ENCODE results near the genes CGB5 and PRMT1.

DNA sequence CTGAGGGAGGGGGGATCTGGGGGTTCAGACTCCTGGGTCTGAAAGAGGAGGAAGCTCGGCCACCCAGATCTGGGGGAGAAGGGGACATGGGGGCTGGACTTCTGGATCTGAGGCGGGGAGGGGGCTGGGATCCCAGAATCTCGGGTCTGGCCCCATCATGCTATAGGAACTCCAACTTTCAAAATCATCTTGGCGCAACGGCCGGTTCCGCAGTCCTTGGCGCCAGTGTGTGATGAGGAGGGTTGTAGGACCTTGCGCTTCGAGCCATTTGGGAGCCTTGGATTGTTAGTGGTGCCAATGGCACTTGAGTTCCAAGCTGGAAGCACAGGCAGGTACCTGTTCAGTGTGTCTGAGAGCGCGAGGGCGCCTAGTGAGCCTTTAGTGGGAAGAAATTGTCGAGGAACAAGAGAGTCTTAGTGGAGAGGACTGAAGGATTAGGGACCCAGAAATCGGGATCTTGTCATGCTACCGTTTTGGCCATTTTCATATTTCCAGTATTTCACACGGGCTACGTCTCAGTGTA, 384 bp downstream of the RUVBL2 start:
- PRO-cap, result no peak

- PRO-cap, result no peak
Observed at GRCh38 chr19:49043640-49044007, at the start of gene CGB5. TSS of gene CGB5 (plus strand) at chr19:49043848.

GRCh38 chr19:49107364-49108802, 6.3 kb upstream of the LIN7B start:
- PRO-cap, result no peak

DNA sequence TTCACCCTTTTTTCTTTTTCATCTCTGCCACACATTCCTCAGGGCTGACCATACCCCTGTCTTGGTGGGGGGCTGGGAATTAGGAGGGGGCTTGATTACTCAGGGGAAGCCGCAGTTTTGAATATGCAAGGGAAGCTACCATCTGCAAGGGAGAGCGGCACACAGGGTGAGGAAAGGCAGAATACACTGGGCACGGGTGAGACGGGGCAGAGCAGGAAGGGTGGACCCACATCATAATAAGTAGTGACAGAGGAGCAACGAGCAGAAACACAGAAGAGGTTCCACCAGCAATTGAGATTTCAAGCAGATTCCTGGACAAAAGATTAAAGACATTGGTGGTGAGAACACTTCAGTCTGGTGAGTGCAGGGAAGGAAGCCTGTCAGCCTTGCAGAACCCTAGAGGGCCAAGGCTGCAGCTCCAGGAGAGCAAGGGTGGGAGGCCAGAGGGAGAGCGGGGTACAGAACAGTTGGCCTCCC, 5.3 kb upstream of the LIN7B start:
- PRO-cap, result no peak

DNA sequence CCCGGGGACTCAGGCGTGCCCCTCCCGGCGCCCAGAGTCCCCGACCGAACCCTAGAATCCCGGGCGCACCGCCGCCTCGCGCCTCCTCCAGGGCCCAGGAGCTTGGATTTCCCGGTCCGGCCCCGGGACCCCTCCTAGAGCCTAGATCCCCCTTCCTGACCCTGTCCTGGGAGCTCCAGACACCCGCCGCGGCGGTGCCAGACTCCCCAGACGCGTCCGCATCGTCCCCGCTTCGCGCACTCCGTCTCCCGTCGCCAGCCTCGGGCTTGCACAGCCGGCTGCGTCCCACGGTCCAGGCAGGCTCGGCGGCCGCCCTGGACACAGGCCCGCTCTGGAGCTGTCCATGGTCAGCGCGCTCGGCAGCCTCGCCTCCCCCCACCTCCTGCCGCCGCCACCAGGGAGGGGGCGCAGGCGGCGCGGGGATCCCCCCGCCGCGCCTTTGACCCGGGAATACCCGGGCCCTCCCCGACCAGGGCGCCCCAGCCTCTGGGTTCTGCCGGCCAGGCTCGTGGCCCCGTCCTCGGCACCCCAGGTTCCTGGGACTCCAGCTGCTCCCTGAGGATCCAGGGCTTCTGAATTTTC, 603 bp downstream of the PPFIA3 start:
- PRO-cap, result no peak

DNA sequence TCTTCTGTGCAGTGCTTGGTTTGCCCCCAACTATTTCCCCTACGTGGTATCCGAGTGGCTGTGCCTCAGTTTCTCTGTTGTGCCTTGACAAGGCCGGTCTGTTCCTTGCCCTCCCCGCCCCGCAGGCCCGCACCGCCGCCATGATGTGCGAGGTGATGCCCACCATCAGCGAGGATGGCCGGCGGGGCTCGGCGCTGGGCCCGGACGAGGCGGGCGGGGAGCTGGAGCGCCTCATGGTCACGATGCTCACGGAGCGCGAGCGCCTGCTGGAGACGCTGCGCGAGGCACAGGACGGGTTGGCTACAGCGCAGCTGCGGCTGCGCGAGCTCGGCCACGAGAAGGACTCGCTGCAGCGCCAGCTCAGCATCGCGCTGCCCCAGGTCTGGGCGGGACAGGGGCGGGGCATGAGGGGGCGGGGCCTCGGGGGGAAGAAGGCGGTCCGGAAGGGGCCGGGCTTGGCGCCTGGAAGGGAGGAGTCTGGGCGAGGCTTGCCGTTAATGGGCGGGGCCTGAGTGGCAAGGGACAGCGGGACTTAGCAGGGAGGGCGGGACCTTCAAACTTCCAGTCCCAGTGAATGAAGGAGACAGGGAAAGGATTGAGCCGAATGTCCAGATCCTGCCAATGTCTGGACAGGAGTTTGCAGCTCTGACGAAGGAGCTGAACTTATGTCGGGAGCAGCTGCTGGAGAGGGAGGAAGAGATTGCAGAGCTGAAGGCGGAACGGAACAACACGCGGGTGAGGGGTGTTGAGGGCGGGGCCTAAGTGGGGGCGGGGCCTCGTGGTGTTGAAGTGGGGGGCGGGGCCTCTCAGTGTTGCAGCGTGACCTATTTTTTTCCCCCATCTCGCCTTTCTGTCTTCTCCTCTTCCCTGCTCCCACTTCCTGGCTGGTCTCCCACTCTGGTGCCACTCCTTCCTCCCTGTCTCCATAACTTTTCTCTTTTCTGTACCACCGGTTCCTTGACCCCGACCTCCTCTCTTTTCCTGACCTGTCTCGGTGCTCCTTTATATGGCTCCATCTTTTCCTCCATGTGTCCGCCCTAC, 8.7 kb downstream of the PPFIA3 start:
- PRO-cap, result unidirectional peak, minus-strand start at position 341 of the sequence

DNA sequence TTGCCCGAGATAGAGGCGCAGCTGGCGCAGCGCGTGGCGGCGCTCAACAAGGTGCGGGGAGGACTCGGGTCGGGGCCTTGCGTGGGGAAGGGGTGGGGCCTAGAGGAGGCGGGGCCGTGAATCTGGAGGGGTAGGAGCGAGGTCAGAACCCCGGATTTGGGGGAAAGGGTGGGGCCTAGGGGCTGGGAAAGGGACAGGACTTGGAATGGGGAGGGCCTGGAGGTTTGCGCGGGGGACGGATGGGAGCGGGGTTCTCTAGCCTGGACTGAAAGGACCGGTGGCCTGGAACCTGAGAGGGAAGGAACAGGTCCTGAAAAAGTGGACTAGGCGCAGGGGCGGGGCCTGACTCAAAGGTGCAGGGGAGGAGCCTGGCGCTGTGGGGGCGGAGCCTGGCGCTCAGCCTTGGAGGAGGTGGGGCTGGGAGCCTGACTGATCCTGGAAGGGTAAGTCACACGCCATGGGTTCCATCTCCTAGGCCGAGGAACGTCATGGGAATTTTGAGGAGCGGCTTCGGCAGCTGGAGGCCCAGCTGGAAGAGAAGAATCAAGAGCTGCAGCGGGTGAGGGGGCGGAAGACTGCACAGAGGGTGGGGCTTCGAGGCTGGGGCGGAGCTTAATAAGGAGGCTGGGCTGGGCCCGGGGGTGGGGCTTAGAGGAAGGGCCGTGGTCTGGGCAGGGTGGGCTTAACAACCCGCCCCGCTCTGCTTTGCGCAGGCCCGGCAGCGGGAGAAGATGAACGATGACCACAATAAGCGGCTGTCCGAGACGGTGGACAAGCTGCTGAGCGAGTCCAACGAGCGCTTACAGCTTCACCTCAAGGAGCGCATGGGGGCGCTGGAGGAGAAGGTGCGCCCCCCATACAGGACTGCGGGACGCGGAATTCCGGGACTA, 14.2 kb downstream of the PPFIA3 start:
- PRO-cap, result bidirectional peak, plus-strand start at position 712 of the sequence, minus-strand start at position 545 of the sequence

DNA sequence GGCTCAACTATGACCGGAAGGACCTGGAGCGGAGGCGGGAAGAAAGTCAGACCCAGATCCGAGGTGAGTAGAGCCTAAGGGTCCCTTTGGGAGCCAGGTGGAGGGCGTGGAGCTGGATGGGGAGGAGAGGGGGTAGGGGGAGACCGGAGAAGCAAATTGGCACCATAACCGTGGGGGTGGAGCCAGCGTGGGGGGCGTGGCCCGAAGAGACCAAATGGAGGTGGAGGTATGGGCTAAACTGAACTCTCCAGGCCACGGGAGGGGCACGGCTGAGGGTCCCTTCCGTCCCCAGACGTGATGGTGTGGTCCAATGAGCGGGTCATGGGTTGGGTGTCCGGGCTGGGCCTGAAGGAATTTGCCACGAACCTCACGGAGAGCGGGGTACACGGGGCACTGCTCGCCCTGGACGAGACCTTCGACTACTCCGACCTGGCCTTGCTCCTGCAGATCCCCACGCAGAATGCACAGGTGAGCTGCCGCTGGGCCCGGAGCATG, 6.4 kb downstream of the HRC start:
- PRO-cap, result no peak

GRCh38 chr19:49331469-49332573, 3.4 kb upstream of the CD37 start:
- PRO-cap, result no peak

- PRO-cap, result no peak
Observed at GRCh38 chr19:49356054-49356404, 6.2 kb downstream of the TEAD2 start.

- PRO-cap, result no peak
Observed at GRCh38 chr19:49413176-49413790, 10.0 kb downstream of the PTH2 start.

DNA sequence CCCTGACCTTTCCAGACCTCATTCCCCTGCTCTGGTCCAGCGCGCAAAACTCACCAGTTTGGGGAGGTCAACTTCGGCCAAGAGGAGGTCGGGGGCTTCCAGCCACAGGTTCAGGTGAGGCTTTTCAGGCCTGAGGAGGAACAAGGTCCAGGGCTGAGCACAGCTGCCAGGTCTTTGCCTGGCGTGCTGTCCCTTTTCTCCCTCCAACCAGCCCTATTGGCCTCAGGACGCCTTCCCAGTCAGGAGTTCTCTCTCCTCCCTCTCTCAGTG, 4.7 kb downstream of the PIH1D1 start:
- PRO-cap, result no peak

- PRO-cap, result no peak
Observed at GRCh38 chr19:49594444-49595188, 3.6 kb downstream of the PRR12 start.

GRCh38 chr19:49613929-49614487, 23.0 kb downstream of the PRR12 start:
- PRO-cap, result no peak

DNA sequence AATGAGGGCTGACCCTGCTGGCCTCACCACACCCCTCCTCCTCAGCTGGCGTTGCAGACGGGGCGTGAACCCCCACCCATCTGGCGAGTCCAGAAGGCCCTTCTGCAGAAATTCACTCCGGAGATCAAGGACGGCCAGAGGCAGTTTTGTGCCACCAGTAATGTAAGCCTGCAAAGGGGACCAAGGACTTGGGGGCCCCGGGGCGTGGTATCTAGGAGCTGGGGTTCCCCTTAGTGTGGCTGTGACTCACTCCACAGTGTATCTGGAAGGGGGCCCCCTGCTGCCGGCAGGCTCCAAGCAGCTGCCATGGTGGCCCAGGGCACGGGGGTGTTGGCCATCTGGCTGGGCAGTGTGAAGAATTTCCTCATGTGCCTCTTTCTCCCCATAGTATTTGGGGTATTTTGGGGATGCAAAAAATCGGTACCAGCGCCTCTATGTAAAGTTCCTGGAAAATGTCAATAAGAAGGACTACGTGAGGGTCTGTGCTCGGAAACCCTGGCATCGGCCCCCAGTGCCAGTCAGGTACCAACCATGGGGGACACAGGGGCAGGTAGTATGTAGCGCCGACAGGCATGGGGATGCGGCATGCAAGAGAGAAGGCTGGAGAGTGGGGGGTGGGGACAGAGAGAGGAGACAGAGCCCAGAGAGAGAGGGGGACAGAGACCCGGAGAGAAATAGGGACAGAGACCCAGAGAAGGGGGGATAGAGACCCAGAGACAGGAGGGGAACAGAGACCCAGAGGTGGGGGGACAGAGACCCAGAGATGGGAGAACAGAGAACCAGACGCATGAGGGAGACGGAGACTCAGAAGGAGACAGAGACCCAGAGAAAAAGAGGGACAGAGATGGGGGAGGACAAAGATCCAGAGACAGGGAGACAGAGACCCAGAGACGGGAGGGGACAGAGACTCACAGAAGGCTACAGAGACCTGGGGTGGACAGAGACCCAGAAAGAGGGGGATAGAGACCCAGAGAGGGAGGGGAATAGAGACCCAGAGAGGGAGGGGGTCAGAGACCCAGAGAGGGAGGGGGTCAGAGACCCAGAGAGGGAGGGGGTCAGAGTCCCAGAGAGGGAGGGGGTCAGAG, 23.8 kb downstream of the PRR12 start:
- PRO-cap, result no peak

DNA sequence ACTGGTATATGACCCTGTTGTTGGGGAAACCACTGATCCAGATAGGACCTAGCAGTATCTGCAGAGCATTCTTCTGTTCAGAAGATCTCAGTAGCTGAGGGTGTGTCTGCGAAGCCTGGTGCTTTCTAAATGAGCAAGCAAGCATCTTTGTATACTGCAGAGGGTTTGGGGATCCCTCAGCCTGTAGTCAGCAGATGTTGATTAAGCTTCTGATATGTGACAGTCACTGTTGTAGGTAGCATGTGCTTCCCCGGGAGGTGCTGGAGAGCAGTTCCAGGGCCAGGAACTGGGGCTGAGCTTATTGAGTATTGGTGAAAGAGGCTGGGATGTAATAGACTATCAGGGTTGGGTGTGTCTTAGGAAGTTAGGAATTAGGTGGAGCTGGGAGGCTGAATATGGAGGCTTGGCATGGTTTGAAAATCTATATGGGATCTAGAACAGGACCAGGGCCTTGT, 1.5 kb downstream of the SCAF1 start:
- PRO-cap, result no peak

DNA sequence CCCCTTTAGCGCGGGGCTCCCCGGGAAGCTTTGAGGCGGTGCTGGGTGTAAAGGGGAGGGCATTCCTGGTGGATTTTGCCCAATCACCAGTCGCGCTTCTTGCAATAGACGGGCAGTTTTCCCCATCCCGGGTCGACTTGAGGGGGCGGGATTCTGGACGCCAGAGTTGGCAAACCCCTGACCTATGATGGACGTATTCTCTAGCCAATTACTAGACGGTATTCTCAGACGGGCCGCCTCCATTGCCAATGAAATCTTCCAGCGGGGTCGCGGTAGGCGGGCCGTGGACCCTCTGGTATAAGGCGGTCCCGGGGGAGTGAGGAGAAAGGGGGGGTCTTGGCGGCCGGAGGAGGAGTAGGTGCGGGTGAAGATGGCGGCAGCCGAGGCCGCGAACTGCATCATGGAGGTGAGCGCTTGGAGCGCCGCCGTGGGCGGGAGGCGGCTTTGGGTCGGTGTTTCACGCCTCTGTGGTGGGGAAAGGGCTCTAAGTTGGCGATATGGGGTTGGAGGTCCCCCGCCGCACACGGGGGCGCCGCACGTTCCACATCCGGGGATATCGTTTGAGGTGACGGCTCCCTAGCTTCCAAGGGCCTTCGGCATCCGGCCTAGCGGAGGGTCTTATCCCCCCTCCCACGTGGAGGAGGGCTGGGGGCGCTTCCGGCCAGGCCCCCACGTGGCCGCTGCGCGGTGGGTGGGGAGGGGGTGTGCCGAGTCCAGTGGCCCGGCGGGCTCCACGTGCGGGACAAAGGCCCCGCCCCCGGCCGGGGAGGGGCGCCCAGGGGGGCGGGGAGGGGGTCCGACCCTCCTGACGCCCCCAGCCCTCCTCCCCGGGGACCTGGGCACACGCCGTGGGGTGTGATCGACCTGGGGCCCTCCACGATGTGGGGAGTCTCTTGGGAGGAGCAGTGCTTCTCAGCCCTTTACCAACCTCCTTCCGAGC, at the start of gene PRMT1:
Gene PRMT1 (plus strand): TSS at position 361 of the 940 bp plus-strand sequence.
- PRO-cap, result unidirectional peak, plus-strand start at position 300 of the sequence; unidirectional peak, plus-strand start at position 327 of the sequence

DNA sequence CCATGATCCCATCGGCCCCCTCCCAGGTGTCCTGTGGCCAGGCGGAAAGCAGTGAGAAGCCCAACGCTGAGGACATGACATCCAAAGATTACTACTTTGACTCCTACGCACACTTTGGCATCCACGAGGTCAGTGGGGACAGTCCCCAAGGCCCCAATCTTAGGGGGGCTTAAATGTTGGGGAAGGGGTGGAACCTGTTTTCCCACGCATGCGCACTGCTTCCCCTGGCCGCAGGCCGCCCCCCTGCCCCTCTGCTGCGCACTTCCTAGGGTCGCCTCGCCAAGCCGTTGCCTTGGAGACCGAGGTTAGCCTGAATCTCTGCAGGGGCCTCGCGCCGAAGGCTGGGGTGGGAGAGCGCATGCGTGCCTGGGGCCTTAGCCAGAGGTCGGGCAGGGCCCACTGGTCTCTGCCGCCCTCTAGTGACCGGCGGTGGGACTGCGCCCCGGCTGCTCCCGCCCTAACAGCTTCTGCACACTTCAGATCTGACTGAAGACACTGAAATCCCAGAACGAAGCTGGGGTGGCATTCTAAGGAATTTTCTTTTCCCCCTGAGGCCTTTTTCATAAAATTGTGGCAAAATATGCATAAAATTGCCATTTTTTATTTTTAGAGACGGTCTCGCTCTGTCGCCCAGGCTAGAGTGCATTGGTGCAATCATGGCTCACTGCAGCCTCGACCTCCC, 3.5 kb downstream of the PRMT1 start:
- PRO-cap, result no peak

GRCh38 chr19:49826126-49827075, 8.3 kb downstream of the MED25 start:
- PRO-cap, result no peak

GRCh38 chr19:49860951-49861513, 6.3 kb downstream of the PNKP start:
- PRO-cap, result no peak